ENCODE measurements around the gene ZNF831.

DNA sequence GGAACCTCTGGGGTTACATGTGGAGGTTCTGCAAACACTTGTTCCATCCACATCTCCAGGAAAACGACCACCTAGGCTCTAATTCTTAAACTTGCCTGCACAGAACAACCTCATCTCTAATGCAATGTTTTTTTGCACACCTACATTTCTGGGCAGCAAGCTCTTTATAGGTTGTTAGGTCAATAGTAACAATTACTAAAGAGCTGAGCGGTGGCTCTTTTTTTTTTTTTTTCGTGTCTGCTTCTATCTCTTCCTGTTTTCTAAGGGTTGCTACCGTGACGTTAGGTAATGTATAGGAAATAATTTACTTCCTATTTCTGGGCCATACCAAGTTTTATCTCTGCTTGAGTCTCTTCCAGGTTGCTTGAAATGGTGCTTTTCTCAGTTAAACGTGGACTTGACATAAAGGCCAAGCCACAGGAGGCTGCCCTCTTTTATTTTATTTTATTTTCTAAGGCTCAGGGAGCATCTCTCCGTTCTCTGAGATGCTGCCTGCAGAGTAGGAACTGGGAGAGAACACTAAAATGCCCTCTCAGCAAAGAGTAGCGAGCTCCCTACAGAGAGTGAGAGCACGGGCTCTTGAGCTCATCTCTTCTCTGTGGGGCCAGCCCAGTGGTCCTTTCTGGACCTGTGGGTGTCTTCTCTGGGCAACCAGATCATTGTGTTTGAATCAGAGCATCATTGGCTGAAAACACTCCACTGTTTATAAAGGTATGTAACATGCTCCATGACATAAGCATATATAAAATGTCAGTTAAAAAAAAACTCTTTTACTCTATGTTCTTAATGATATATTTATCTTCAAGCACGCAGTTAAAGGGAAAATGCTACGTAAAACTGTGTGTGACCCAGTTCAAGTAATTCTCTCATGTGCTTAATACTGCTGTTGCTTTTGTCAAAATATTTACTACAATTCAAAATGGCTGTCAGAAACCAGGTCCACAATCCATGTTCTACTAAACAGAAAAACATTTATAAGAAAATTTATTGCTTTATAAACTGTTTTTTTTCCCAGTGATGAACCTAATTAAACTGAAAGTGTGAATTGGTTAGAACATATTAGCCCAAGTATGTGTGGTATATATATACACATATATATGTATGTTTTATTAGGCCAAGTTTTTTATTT is at the start of gene ZNF831:
TSS of gene ZNF831 (plus strand) at position 325 of the 1,129 bp plus-strand sequence.
- RRBS, 2 experiments: no CpG with 5 or more reads among the region's 11 CpGs

- RRBS, 2 experiments: no CpG with 5 or more reads among the region's 2 CpGs
These were observed 12.1 kb downstream of the ZNF831 start for GRCh38 chr20:59175766-59176171.

GRCh38 chr20:59253279-59253853 is 47.0 kb upstream of the EDN3 start:
- RRBS, 2 experiments: no CpG with 5 or more reads among the region's 9 CpGs

- RRBS, 2 experiments: no CpG with 5 or more reads among the region's 6 CpGs
These were observed 10.4 kb upstream of the EDN3 start for GRCh38 chr20:59289920-59290497.

DNA sequence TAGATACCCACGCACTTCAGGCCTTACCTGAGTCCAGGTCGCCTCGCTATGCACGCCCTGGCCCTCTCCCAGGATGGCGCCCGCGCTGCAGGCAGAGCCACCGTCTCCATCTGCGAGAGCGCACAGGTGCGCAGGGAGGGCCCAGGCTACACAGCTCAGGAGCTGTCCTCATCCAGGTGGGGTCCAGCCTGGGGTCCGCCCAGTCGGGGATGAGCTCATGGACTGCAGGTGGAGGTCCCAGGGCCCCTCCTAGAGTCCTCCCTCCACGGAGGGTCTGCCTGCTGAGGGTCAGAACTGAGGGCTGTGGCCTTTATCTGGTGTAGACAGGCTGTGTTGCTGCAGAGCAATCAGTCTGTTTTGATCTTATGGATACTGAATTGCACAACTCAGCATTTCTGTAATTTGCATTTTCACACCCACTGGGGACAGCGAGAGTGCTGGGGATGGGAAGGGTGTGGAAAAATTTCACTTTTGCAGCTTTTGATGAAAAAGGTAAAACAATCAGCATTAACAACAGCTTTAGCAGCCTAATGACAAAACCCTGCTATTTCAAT is 78.0 kb upstream of the PHACTR3 start:
- RRBS, 2 experiments: no CpG with 5 or more reads among the region's 15 CpGs

- RRBS, 2 experiments: 16 to 33% methylated on average over 6 to 7 of the region's 16 CpGs
These were observed 20.9 kb upstream of the PHACTR3 start for GRCh38 chr20:59583365-59583818.

DNA sequence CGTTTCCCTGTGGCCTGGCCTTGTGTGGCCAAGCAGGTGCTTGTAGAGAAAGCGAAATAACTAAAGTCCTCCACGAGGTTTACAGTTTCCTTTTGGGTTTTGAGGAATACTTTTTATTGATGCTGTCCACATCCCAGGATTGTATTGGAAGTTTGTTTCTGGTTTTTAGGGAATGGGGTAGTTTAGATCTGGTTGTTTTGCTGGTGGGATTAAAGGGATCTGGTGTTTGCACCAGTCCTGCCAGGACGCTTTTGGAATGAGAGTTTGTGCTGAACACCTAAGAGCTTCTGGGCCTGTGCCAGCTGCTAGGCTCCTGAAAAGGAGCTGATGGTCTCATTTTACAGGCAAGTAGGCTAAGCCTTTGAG is 161.7 kb downstream of the SYCP2 start:
- RRBS, 2 experiments: no CpG with 5 or more reads among the region's 4 CpGs

GRCh38 chr20:59820863-59821167 is 112.6 kb downstream of the SYCP2 start:
- RRBS, 2 experiments: no CpG with 5 or more reads among the region's 3 CpGs

GRCh38 chr20:60057834-60058822 is 99.9 kb downstream of the CDH26 start:
- RRBS, 2 experiments: no CpG with 5 or more reads among the region's 20 CpGs

GRCh38 chr20:62011660-62012022 is 54.0 kb downstream of the TAF4 start:
- RRBS, 2 experiments: no CpG with 5 or more reads among the region's 8 CpGs

- RRBS, 2 experiments: 1 to 4% methylated on average over 42 of the region's 136 CpGs
These were observed 786 bp downstream of the TAF4 start for GRCh38 chr20:62064712-62065477.

GRCh38 chr20:62065995-62066846 is 540 bp upstream of the TAF4 start:
- RRBS, 2 experiments: 1 to 4% methylated on average over 71 to 76 of the region's 108 CpGs

DNA sequence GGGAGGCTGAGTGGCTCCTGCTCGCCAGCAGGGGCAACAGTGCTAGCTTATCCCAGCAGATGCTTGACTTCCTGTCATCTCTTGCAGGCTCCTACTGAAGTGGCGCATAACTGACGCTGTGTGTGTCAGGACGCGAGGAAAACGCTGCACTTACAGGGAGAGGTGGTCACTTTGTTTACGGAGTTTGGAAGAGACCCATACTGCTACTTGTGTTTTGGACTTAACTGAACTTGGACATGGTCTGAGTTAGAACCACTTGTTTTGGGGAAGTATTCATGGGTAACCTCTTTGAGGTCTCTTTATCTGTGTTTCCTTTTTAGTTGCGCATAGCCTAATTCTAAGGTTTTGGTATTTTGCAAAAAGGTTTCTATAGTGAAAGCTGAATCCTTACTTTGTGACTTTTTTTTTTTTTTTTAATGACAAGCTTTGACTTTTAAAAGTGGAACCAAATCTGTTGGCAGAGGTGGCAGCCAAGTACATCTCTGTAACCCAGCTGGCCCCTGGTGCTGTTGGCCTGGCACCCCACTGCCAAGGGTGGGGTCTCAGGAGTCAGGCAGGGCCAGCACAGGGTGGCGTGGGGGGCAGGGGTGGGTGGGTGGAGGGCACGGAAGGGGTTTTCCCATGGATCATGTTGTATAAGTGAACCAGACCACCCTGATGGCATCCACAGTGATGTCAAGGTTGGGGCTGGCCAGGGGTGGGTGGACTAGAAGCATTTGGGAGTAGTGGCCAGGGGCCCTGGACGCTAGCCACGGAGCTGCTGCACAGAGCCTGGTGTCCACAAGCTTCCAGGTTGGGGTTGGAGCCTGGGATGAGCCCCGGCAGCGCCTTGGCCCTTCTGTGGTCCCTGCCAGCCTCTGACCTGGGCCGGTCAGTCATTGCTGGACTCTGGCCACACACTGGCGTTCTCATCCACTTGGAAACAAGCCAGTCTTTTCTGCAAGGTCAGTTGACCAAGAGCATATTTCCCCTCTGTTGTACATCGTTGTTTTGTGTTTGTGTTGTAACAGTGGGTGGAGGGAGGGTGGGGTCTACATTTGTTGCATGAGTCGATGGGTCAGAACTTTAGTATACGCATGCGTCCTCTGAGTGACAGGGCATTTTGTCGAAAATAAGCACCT is 8.8 kb downstream of the PSMA7 start:
- RRBS, 2 experiments: 67 to 74% methylated on average over 3 of the region's 21 CpGs

DNA sequence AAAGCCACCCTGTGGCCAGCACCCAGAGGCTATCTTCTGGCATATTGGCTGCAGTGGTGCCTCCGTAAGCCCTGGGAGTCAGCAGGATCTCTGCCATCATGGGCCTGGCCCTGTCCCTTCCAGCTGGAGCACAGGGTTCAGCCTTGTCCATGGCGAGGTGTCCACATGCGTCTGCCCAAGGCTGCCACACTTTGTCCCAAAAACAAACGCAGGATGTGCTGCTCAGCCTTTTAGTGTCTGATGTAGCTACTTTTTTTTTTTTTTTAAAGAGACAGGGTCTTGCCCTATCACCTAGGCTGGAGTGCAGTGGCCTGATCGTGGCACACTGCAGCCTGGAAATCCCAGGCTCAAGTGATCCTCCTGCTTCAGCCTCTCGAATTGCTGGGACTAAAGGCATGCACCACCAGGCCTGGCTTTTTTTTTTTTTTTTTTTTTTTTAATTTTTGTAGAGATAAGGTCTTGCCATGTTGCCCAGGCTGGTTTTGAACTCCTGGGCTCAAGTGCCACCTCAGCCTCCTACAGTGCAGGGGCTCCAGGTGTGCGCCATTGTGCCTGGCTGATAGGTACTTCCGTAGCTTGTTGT is 15.2 kb upstream of the MTG2 start:
- RRBS, 2 experiments: no CpG with 5 or more reads among the region's 8 CpGs

DNA sequence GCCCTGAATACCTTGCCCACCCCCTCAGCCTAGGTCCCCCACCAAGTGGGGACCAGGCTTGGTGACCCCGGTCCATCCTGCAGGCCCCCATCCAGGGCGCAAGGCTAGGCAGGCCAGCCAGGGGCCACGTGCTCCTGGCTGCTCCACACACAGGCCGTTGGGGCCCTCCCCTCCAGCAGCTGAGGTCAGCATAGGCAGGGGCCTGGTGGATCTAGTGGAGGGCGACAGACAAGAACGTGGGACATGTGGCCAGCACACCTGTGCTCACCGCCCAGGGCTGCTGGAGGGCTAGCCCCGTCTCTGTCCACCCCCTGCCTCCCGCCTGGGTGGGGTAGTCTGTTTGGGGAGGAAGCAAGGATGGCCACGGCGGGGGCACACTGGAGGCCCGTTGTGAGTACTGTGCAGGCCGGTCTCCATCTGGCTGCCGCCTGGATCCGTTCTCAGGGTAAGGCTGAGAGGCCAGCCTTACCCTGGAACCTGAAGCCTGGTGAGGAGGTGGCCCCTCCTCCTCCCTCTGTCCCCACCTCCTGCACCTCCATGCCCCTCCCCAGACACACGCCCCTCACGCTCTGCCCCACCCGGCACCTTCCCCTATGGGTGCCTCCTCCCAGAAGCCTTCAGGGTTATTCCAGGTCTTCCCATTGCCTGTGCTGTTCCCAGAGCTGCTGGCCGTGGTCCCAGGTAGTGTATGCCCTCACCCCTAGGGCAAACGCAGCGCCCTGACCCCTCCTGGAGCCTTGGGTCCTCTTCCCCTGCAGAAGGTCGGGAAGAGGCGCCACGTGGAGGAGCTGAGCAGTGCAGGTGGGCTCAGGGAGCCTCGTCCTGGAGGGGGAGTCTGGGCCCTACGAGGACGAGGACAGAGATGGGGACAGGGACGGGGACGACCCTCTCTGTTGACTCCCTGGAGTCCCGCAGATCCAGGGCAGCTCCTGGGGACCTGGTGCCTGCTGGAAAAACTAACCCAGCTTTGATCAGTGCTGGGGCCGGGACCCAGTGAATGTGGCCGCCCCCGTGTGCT is 7.9 kb upstream of the HRH3 start:
- RRBS, 2 experiments: 81 to 93% methylated on average over 1 of the region's 33 CpGs

GRCh38 chr20:62234183-62234829 is 4.0 kb upstream of the OSBPL2 start:
- RRBS, 2 experiments: 69 to 80% methylated on average over 2 of the region's 5 CpGs

- RRBS, 2 experiments: no CpG with 5 or more reads among the region's 3 CpGs
These were observed 18.8 kb downstream of the ADRM1 start for GRCh38 chr20:62321646-62321912.

- RRBS, 2 experiments: no CpG with 5 or more reads among the region's 33 CpGs
These were observed 9.4 kb downstream of the RPS21 start for GRCh38 chr20:62396164-62396927.

GRCh38 chr20:62433737-62434133 is 6.4 kb upstream of the RBBP8NL start:
- RRBS, 2 experiments: 73 to 89% methylated on average over 2 to 6 of the region's 20 CpGs

DNA sequence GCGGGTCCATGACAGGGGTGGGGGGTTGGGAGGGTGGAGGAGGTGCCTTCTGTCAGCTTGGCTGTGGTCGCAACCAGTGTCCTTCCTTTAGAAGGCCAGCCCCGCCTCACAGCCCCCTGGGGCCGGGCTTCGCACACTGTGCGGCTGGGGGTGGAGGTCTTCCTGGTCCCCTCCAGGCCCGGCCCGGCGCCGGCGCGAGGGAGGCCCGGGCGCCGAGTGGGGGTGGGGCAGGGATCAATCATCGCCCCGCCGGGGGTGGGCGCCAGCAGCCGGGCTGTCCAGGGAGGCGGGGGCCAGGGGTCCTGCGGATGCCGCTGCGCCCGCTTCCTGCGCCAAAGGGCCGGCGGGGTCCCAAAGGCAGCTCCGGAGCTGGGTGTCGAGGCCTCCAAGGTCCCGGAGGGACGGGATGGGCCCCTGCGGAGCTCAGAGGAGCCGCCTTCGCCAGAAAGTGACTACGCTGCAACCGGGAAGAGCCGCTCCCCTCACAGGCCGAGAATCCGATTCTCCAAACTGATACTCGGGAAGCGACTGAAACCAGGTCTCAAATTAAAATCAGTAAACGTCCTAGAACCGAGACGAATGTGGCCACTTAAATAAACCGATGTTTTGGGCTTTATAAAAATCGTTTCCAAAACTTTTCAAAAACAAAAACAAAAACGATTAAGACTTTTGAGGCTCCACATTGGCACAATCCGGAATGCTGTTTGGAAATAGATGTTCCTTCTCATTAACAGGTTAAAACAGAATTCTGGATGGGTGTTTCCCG is 1.5 kb downstream of the GATA5 start:
- RRBS, 2 experiments: 2 to 16% methylated on average over 25 of the region's 50 CpGs